Right atrium auricular region (tissue), 2 donors: ENCODE measurements around the genes VPS4A, AARS1 and ST3GAL2.

- PRO-cap, result no peak
- RAMPAGE, long total RNA, 2 experiments, result no peak in any of the 2 experiments
These were observed 1.6 kb downstream of the SNTB2 start for GRCh38 chr16:69188571-69189054.

- PRO-cap, result bidirectional peak, plus-strand start at chr16:69311278, minus-strand start at chr16:69311085
- RAMPAGE, long total RNA, 2 experiments, result no peak in any of the 2 experiments
These were observed at the start of gene VPS4A for GRCh38 chr16:69311174-69312262. Gene VPS4A (plus strand): TSS chr16:69311350.

- PRO-cap, result no peak
- RAMPAGE, long total RNA, 2 experiments, result no peak in any of the 2 experiments
These were observed 15.3 kb downstream of the TERF2 start for GRCh38 chr16:69370406-69370928.

GRCh38 chr16:69514276-69514690, 51.5 kb upstream of the NFAT5 start:
- PRO-cap, result unidirectional peak, minus-strand start at chr16:69514461
- RAMPAGE, long total RNA, 2 experiments, result no peak in any of the 2 experiments

DNA sequence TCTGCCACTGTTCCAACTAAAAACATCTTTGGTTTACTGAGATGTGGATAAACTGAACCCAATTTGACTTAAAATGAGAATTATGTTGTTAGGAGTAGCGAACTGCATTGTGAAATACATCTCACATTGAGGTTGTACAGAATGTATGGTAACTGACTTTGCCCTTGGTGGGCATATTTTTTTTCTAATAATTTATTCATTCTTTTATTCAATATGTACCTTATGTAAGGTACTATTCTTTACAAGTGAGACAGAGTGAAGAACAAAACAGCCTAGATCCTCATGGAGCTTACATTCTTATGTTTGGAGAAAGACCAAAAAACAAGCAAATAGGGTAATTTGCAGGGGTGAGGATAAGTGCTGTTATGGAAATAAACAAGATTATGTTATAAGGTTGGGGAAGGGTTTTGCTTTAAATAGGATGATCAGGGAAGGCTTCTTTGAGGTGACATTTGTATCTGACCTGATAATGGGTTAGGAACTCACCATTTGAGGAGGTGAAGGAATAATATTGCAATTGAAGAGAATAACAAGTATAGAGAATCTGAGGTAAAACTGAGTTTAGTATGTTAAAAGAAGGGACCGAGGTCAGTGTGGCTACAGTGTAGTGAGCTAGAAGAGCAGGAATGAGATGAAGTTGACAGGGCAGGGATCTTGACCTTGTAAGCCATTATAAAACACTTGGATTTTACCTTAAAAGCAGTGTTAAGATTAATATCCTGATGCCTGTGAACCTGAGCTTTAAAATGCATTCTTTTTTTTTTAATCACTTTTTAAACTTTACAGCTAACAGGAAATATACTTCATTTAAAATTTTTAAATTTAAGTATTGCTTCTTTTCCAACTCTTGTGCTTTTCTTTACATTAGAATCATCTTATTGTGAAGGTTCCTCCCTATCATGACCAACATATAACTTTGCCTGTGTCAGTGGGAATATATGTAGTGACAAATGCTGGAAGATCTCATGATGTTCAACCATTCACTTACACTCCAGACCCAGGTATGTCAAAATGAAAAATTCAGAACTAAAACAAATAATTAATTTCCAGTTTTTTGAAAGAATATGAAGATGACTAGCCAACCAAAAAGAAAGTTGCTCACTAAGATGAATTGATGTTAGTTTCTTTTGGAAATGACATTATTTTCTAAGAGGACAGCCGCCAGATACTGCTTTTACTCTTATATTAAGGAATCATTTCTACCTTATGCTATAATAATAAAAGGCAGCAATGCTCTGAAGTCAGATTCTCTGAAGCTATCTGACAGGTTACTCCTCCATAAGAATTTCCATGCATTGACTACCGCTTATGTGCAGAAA, 49.6 kb downstream of the NQO1 start:
- PRO-cap, result no peak
- RAMPAGE, long total RNA, 2 experiments, result no peak in any of the 2 experiments

GRCh38 chr16:69926670-69927191, 24.4 kb upstream of the CLEC18A start:
- PRO-cap, result no peak
- RAMPAGE, long total RNA, 2 experiments, result no peak in any of the 2 experiments

DNA sequence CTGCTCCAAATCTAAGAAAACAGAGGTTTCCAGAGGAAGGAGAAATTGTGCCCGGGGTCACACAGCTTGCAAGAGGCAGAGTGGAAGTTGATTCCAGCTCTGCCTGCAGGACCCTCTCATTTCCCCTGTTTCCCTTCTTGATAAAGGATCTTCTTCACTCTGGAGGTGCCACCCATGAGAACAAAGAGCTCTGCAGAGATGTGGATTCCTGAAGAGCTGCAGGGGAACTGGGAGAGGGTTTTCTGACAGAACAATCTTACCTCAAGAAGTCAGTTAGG, 26.1 kb downstream of the CLEC18A start:
- PRO-cap, result no peak
- RAMPAGE, long total RNA, 2 experiments, result no peak in any of the 2 experiments

DNA sequence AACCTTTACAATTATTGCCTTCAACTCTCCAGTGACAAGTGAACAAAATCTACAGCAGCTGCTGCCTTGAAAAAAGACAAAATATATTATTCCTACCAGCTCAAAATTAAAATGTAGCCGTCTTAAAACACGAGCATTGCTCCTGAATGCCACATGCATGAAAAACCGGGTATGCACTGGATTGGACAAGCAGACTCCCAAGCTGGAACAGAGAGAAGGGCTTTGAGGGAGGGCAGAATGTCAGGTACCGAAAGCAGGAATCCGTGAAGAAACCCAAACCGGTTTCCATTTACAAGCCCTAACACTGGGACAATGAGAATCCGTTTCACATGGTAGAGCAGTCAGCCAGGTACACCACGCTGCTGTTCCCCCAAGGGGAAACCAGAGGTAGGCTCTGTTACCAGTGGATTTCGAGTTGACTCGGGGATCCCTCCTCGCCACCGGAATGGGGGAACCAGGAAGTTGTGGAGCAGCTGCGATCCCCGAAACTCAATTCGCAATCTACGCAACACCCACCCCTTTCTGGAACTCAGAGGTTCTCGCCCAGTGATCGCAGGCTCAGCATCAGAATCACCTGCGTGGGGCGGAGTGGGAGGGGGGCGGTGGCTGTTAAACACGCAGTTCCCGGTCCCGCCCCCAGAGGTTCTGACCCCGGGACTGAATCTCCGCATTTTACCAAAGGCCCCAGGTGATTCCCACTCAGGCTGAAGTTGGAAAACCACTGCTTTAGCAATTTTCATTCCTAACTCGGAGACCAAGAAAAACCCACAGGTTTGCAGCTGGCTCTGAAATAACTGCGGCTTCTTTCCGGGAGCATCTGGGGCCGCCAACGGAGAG, 49.3 kb upstream of the PDPR start:
- PRO-cap, result no peak
- RAMPAGE, long total RNA, 2 experiments, result no peak in any of the 2 experiments

DNA sequence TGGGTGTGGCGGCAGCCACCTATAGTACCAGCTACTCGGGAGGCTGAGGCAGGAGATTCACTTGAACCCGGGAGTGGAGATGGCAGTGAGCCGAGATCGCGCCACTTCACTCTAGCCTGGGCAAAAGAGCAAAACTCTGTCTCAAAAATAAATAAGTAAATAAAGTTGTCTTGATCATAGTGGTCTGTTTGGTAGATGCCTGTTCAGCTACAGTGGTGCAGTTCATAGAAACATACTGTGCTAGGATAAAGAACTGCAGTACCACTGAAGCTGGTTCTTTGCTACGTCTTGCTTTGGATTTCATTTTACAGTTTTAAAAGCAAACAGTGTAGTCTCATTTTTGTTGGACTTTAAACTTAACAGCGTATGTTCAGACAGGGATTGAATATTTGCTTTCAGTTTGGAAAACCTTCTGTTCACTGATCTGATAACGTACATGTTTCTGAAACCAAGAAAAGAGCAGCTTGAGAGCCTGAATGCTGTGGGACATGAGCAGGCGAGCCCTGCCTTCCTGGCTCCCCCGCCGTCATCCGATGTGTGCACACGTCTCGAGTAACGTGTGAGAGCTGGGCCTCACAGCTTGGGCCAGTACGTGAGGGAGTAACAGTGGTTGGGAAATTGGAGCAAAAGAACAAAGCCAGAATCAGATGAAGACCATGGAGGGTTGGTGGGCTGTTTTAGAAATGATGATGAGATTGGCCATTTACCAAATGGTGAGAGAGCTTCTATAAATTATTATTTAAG, 21.0 kb upstream of the CLEC18C start:
- PRO-cap, result no peak
- RAMPAGE, long total RNA, 2 experiments, result no peak in any of the 2 experiments

GRCh38 chr16:70249593-70250464, 1.9 kb downstream of the EXOSC6 start:
- PRO-cap, result no peak
- RAMPAGE, long total RNA, 2 experiments, result no peak in any of the 2 experiments

- PRO-cap, result no peak
- RAMPAGE, long total RNA, 2 experiments, result no peak in any of the 2 experiments
These were observed 506 bp downstream of the EXOSC6 start for GRCh38 chr16:70251033-70251835.

DNA sequence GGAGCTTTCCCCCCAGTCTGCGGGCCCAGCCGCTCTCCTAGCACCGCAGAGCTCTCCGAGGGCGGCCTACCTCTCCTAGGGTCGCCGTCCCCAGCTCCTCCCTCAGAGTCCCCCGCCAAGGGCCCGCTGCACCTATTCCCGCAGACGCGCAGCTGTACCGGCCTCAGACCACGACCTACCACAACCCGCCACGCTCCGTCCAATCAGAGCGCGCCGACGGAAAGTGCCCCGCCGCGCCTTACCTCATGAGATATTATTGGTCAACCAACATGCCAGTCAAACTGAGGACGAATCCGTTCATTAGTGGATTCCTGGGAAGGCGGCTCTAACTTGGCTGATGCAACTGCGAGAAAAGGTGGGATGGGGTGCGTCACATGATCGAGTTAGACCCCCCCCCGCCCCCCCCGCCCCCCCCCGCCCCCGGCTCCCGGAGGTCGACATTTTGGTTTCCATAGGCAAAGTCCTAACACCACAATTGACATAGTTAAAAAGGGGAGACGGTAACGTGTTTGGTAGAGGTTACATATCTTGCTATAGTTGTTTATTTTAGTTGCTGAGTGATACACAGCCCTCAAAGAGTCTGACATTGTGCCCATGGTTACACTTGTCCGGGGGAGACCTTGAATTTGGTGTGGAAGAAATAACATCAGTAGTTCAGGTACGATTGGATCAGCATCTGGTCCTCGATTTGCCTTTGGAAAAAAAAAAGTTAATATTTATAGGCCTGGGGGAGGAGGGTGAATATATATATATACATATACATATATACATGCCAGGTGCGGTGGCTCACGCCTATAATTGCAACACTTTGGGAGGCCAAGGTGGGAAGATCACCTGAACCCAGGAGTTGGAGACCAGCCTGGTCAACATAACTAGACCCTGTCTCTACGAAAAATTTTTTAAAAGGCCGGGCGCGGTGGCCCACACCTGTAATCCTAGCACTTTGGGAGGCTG, at the start of gene AARS1:
AARS1 (minus strand) TSS at position 156 of the 954 bp plus-strand sequence.
- PRO-cap, result bidirectional peak, plus-strand start at position 300 of the sequence, minus-strand start at position 156 of the sequence
- RAMPAGE, long total RNA, 2 experiments, result start-site peak on the minus strand in 2 of 2 experiments, centred at positions 138 to 140 of the sequence, 344 to 518 reads per replicate

- PRO-cap, result no peak
- RAMPAGE, long total RNA, 2 experiments, result no peak in any of the 2 experiments
These were observed 33.9 kb downstream of the DDX19A start for GRCh38 chr16:70380401-70381221.

- PRO-cap, result no peak
- RAMPAGE, long total RNA, 2 experiments, result no peak in any of the 2 experiments
These were observed 10.1 kb downstream of the ST3GAL2 start for GRCh38 chr16:70428810-70429268.

- PRO-cap, result unidirectional peak, minus-strand start at chr16:70433677
- RAMPAGE, long total RNA, 2 experiments, result no peak in any of the 2 experiments
These were observed 5.5 kb downstream of the ST3GAL2 start for GRCh38 chr16:70433245-70433892.

- PRO-cap, result bidirectional peak, plus-strand start at chr16:70439457, minus-strand start at chr16:70439097
- RAMPAGE, long total RNA, 2 experiments, result no peak in any of the 2 experiments
These were observed at the start of gene ST3GAL2 for GRCh38 chr16:70438880-70440000. Gene ST3GAL2 (minus strand): TSS chr16:70439100.

GRCh38 chr16:70467966-70468322, 13.5 kb downstream of the FCSK start:
- PRO-cap, result no peak
- RAMPAGE, long total RNA, 2 experiments, result no peak in any of the 2 experiments

- PRO-cap, result no peak
- RAMPAGE, long total RNA, 2 experiments, result no peak in any of the 2 experiments
These were observed 56.4 kb upstream of the IL34 start for GRCh38 chr16:70589718-70590567.

- PRO-cap, result no peak
- RAMPAGE, long total RNA, 2 experiments, result no peak in any of the 2 experiments
These were observed 15.1 kb downstream of the IL34 start for GRCh38 chr16:70661006-70662297.

GRCh38 chr16:70673851-70674653, 11.8 kb downstream of the MTSS2 start:
- PRO-cap, result no peak
- RAMPAGE, long total RNA, 2 experiments, result no peak in any of the 2 experiments